Trachea (tissue), 1 donor: ENCODE measurements around a stretch of chr1.

DNA sequence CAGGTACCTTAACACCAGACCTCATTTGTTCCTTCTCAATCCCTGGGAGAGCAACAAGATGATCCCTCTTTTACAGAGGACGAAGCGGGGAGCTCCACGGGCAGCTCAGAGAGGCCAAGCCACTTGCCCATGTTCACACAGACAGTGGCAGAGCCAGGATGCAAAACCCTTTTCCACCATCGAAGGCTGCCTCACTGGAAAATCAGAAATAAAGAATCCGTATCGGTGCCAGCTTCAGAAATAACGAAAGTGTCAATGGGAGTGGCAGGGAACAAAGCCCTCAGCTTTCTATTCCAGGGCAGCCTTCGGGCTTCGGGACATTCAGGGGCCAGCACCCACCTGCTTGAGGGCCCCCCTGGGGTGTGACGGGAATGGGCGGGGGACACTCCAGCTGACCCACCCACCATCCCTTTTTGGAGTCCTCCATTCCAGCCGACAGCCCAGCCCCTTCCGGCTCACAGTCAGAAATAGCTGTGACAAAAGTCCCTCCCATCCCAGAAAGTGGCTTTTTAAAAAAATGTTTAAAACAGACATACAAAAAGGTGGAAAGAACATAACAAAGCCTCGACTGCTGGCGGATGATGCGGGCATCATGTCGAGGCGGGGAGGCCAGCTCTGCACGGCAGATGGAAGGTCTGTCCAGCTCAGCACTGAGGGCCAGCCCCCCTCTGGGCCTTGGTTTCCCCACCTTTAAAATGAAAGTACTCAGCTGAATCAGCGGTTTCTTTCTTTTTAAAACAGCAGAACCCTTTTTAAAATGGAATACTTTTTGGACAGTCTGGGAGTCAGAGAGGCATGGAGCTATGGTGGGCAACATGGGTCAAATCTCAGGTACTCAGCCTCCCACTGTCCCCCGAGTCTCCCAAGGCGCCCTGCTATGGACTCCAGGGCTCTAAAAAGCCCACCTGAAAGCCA, 5.8 kb downstream of the IFFO2 start:
- PRO-cap = bidirectional peak, plus-strand start at position 554 of the sequence, minus-strand start at position 364 of the sequence

DNA sequence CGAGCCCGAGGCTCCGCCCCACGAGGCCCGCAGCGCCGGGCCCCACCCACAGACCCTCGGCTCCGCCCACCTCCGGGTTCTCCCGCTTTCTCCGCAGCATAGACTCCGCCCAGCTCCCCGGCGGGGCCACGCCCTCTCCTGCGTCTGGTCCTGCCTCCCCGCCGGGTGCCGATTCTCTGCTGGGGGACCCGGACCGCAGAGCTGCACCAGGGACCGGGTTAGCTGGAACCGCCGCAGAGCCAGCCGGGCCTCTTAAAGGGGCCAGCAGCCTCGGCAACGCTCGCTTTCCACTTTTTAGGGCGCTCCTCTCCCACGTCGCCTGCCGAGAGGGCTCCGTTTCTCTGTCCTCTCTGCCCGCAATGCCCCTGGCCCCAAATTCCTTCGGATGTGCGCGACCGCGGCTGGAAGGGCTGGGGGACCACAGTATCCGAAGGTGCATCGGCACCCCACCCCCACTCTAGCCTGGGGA, 325 bp upstream of the IFFO2 start:
- PRO-cap = bidirectional peak, plus-strand start at position 198 of the sequence, minus-strand start outside the sequence

- PRO-cap = no peak
These were observed 723 bp upstream of the IFFO2 start for GRCh38 chr1:18957236-18957562.

DNA sequence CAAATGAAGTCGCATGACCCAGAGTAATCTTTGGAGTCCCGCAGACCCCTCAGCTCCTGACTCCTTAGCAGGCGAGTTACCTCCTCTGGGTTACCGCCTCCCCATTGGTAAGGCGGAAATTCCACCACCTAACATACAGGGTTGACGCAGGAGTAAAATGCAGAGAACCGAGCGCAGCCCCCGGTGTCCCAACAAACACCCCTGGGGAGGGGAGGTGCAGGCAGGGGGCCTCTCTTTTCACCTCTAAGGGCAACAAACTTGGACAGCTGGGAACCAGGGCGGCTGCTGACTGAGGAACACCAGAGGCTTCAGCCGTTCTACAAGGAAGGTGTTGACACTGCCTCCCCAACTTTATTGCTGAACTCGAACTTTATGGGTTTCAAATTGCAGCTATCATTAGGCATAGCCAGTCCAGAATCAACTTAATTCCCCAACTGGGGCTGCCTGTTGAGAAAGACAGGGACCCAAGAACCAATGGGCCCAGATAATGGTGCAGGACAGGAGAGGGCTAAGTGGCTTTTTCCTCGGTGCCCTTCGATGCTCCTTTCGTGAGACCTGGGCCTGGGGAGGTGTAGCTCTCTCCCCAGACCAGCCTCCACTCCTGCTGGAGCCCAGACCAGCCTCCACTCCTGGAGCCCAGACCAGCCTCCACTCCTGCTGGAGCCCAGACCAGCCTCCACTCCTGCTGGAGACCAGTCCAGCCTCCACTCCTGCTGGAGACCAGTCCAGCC, 115.5 kb upstream of the IFFO2 start:
- PRO-cap = no peak

GRCh38 chr1:19098979-19099193, 111.2 kb downstream of the UBR4 start:
- PRO-cap = no peak

GRCh38 chr1:19113760-19114445, 96.2 kb downstream of the UBR4 start:
- PRO-cap = no peak

GRCh38 chr1:19140315-19140957, 69.6 kb downstream of the UBR4 start:
- PRO-cap = no peak

- PRO-cap = no peak
These were observed 4.5 kb downstream of the UBR4 start for GRCh38 chr1:19205499-19205944.

DNA sequence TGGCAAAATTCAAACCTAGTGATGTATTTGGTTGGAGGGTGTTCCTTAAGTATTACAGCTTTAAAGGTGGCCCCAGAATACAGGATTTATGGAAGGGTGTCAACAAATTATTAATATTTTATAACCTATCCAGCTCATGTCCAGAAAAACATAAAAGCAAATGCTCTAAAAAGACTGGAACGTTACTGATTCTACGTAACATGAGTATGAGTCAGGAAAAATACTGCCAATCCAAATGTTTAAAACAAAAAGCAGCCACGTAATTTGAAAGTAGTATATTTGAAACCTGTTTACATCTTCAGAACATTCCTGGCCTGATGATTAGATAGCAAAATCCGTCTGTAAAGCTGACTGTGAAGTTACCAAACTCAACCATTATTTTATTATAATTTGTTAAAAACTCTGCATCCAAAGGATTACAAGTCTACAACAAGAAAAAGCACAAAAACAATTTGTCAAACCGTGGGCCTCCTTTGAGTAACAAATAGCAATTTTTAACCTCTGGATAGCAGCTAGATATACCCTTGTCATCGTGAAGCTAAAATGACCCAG, 1.3 kb downstream of the UBR4 start:
- PRO-cap = unidirectional peak, plus-strand start at position 306 of the sequence

DNA sequence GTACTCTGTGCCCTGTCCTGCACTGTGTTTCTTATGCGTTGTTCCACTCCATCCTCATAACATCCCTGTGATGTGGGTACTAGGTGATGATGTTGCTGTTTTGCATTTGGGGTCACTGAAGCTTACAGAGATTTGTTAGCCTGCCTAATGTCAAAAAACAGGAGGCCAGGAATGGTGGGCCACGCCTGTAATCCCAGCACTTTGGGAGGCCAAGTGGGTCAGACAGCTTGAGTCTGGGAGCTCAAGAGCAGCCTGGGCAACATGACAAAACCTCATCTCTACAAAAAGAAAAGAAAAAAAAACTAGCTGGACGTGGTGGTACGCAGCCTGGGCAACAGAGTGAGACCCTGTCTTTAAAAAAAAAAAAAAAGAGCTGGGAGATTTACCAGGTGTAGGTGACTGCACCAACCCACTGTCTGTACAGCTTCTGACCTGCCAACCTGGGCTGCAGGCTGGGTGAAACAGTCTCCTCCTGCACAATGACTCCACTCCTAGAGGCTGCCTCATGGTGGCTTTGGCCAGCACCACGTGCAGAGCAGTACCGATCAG, 3.5 kb downstream of the MRTO4 start:
- PRO-cap = no peak

DNA sequence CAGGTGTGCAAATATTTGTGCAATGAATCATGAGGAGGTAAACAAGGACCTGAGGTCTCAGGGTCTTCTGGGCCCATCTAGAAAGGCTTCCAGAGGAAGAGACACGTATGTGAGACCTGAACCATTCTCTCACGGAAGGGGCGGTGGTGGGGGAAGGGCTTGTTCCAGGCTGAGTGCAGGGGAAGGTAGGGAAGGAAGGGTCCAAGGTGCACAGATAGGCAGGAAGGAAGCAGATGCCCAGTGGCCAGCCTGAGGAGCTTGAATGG, 3.2 kb downstream of the AKR7A3 start:
- PRO-cap = no peak

- PRO-cap = no peak
These were observed 39.6 kb downstream of the SLC66A1 start for GRCh38 chr1:19351583-19352260.

DNA sequence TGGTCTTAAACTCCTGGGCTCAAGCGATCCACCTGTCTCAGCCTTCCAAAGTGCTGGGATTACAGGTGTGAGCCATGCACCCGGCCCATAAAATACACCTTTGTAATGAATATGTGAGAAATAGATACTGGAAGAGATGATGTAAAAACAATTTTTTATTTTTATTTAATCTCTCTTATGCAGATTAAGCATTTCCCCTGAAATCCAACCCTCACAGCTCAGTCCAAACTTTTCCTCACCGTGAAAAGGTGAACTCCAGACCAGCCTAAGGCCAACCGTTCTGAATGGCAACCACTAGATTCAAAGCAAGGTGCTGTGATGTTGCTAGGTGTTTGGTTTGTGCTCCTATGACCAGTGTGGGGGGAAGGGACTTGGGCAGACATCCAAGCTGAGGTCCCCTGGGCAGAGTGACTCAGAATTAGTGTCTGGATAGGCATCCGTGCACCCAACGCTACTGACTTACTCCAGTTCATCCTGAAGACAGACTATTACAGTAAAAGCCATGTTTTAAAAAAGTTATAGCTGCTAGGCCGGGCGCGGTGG, 45.0 kb downstream of the CAPZB start:
- PRO-cap = no peak

GRCh38 chr1:19483870-19484348, 1.4 kb downstream of the CAPZB start:
- PRO-cap = unidirectional peak, plus-strand start at chr1:19484237

GRCh38 chr1:19646408-19646929, 2.4 kb downstream of the NBL1 start:
- PRO-cap = unidirectional peak, minus-strand start at chr1:19646521

GRCh38 chr1:19759368-19760177, 40.1 kb downstream of the TMCO4 start:
- PRO-cap = no peak

DNA sequence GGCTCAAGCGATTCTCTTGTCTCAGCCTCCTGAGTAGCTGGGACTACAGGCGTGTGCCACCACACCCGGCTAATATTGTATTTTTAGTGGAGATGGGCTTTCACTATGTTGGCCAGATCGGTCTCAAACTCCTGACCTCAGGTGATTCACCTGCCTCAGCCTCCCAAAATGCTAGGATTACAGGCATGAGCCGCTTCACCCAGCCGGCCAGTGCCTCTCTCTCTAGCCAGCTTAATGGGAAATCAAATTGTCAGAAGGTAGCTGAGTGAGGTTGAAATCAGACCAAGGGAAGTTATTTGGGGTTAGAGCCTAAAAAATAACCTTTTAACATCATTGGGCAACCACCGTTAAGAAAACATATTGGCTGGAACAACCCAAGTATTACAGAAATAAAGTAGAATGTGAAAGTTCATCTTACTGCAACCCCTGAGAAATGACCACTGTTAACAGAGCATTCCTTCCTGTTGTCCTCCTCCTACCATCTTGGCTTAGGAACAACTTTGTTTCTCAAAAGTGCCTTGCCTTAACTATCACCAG, 3.1 kb upstream of the RNF186 start:
- PRO-cap = no peak

DNA sequence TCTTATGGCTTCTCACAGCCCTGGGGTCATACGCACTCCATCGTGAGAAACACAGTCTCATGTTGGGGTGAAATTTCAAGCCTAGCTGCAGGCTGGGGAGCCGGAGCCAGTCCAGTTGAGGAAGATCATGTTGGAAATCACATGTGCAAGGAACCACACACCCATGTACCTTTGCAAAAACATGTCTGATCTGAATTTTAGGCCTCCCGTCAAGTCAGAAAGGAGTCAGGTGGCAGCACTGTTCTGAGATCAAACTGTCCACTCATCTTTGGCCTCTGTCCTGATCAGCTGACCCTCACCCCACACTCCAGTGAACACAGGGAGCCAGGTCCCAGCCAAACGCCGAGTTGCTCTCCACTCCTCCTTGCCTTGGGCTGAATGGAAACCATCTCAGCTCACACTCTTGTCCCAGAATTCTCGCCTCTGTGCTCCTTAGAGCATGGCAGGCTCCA, 4.5 kb upstream of the RNF186 start:
- PRO-cap = no peak

GRCh38 chr1:19861279-19861628, 20.9 kb upstream of the OTUD3 start:
- PRO-cap = no peak

DNA sequence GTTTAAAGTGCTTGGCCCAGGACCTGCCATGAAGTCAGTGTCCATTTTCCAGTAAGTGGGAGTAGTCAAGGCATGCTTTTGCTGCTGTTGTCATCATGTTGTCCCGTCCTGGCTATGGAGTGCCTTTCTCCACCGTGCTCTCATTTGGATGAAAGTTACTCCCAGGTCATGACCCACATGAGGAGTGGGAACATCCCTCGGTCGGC, 11.7 kb downstream of the PLA2G2A start:
- PRO-cap = no peak